Fibroblast of the aortic adventitia (primary cell): ENCODE measurements around the genes IP6K1, MON1A and HYAL3.

DNA sequence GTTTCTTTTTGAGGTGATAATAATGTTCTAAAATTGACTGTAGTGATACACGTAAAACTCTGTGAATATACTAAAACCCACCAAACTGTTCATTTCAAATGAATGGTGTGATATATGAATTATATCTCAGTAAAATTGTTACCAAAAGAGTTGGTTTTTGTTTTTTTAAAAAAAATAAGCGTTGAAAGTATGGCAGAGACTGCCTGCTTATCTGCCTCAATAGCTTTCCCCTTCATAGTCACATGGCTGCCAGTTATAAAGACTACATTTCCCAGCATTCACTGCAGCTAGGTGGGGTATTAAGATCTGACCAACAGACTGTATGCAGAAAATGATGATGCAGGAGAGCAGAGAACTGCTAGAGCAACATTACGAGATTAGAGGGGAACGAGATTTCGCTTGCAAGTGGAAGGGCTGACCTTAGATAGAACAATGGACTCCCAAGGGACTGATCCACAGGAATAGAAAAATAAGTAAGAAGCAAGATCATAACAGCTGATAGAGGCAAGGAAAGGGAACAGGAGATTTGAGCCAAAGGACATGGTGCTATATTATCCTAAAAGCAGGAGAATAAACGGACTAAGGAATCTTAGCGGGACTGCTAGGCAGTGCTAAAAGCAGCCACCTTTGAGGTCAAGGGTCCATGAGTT is 14.3 kb downstream of the RHOA start:
- CAGE, long polyA plus RNA = no peak

- CAGE, long polyA plus RNA = no peak
Observed at GRCh38 chr3:49498287-49498639, 28.2 kb downstream of the DAG1 start.

DNA sequence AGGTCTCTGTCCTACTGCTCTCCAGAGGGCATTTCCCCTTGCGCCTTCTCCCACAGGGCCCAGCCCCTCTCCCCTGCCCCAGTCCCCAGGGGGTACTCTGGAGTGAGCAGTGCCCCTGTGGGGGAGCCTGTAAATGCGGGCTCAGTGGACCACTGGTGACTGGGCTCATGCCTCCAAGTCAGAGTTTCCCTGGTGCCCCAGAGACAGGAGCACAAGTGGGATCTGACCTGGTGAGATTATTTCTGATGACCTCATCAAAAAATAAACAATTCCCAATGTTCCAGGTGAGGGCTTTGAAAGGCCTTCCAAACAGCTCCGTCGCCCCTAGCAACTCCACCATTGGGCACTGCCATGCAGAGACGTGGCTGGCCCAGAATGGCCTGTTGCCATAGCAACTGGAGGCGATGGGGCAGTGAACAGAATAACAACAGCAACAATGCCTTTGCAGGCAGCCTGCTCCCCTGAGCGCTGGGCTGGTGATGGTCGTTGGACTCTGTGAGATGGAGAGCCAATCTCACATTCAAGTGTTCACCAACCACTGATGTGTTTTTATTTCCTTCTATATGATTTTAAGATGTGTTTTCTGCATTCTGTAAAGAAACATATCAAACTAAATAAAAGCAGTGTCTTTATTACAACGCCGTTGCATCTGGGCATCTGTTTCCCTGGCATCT is 19.2 kb upstream of the BSN start:
- CAGE, long polyA plus RNA = no peak

DNA sequence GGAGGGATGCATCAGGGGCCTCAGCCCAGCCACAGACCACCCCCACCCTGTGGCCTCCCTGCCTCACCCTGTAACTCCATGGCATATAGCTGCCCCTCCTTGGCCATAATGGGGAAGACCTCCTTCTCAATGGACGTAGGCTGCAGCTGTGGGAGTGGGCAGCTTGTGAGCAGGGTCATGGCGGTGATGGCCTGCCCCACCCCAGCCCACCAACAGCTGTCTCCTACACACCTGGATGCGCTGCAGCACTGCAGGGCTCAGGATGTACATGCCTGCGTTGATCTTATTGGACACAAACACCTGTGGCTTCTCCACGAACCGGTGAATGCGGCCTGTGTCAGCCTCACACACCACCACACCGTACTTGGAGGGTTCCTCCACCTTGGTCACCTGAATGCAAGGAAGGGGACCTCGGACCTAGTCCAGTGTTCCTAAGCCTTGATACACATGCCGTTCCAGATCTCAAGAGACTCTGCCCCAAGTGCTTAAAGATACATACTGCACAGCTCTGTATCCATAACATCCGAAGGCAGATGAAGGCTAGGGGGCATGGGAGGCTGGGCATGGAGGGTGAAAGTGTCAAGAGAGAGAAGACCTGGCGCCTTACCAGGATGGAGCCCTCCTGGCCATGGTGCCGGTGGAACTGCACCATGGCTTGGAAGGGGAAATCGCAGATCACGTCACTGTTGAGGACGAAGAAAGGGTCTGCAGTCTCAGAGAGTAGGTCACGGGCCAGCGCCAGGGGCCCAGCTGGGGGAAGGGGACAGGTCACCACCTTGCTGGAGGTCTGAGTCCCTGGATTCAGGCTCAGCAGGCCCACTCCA is 1.2 kb downstream of the GMPPB start:
- CAGE, long polyA plus RNA = no peak

DNA sequence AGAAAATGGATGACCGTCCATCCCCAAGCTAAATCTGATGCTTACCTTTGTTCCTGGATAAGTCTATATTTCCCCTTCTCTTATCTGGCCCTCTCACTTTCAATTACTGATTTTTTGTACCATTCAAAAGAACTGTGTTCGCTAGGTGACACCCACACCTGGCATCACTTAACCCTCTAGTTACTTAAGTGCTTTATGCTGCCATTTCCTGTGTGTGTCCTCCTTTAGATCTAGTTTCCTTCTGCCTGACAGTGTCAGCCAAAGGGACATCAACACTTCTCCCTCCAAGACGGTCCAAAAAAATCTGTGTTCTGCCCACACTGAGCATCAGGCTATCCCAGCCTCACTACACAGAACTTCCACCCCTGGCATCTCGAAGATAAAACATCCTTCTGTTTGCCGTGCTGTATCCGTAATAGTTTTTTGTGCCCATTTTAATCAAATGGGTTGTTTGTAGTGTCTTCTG is 14.9 kb upstream of the GMPPB start:
- CAGE, long polyA plus RNA = no peak

DNA sequence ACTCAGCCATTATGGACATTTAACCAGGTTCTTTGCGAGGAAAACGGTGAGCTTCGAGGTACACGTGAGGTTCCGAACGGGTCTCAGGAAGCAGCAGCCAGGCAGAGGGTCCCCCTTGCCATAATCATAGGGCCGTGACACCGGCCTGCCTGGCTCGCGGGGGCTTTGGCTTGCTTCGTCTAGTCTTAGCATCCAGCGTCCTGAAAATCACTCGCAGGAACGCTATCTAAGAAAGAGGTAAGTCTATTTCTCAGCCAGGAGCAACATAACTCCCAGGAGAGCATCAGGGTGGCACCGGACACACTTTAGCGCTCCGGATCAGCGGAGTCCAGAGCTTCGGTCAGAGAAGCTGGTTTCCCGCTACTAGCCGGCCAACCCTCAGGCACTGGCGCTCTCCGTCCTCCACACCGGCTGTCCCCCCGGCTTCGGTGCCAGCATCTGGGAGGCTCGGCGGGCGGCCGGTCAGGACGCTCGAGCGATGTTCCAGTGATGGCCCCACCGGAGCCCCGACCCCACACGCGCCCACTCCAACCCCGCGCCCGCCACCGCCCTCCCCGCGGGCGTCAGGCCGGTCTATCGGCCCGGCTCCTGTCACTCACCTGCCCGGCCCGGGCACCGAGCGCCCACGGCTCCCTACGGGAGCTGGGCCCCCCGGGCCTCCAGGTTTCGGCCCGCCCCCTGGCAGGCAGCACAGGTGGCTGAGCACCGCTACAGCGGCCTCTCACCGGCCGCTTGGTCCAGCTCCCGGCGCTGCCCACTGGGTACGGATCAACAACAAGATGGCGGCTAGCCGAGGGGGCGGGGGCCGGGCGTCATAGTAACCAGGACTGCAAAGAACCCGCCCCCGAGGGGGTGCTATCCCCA is at the start of gene IP6K1:
Gene IP6K1 (minus strand): TSS at position 788 of the 864 bp plus-strand sequence.
- CAGE, long polyA plus RNA = no peak

GRCh38 chr3:49802623-49802777 is 561 bp upstream of the INKA1 start:
- CAGE, long polyA plus RNA = no peak

DNA sequence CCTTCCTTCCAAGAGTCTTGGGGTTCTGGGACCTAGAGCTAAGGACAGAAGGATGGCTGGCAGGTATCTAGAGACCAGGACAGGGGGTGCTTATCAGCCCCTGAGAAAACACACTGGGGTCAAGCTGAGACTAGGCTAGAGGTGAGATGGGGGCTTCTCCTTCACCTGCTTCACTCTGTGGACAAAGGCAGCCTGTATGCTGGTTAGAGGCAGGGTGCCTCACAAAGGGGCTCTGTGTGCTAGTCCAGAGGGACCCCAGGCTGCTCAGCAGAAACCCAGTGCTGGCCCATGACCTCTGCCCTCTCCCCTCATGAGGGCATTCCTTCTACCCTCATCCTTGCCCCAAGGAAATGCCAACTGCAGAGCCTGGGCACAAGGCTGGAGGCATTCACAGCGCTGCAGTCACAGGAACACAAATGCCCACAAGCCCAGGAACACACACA is 3.6 kb downstream of the INKA1 start:
- CAGE, long polyA plus RNA = no peak

DNA sequence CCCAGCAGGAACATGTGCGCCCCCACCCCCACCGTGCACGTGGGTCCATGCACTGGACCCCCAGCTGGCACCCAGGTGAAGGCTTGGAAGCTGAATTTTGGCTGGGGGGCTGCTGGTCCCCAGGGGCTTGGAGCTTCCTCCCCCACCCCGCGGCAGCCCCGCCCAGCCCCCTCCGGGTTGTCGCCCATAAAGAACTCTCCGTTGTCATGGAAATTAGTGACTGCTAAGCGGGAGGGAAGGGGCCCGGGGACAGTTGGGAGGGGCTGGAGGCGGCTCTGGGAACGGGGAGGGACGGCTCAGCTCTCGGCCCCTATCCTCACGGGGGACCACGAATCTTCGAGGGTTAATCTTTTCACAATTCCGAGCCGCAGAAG is 562 bp downstream of the CAMKV start:
- CAGE, long polyA plus RNA = no peak

GRCh38 chr3:49929210-49930413 is at the start of gene MON1A:
Gene MON1A, minus strand, starts transcription at chr3:49929811.
- CAGE, long polyA plus RNA = no peak

GRCh38 chr3:50012791-50013354 is 72.9 kb downstream of the RBM6 start:
- CAGE, long polyA plus RNA = no peak

DNA sequence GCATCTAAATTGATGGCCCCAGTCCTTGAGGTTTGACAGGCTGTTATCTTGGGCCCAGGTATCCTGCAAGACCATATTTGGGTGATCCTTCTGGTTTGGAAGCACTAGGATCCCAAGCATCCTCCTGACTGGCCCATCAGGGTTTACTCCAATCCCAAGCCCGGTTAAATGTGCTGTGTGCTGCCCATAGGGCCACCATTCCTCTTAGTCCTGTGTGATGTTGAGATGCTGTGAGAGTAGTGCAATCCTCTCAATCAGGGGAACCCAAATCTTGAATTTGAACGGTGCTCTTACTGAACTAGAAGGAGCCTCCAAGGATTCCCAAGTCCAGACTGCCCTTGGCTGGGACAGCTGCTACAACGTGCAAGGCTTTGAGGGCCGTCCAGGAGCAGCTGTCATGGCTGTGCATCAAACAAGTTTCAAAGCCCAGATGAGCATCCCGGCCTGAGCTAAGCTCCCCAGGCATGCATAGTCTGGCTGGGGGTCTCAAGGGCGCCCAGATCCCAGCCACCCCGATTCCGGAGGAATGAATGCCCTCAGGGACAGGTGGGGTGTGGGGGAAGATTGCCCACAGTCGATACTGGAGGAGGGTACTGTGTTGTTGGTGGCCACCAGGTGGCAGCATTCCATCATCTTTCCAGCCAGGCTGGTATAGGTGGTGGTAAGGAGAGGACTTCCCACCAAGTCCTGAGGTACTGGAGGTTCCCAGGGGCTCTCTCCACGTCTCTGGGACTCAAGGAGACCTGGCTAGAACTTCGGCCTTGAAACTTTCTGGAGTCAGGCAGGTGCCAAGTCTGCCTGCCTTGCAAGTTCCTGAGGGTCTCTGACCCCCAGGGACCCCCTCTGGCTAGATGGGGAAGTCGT is 32.6 kb downstream of the RBM5 start:
- CAGE, long polyA plus RNA = no peak

- CAGE, long polyA plus RNA = no peak
Observed at GRCh38 chr3:50122938-50123976, 31.9 kb upstream of the SEMA3F start.

DNA sequence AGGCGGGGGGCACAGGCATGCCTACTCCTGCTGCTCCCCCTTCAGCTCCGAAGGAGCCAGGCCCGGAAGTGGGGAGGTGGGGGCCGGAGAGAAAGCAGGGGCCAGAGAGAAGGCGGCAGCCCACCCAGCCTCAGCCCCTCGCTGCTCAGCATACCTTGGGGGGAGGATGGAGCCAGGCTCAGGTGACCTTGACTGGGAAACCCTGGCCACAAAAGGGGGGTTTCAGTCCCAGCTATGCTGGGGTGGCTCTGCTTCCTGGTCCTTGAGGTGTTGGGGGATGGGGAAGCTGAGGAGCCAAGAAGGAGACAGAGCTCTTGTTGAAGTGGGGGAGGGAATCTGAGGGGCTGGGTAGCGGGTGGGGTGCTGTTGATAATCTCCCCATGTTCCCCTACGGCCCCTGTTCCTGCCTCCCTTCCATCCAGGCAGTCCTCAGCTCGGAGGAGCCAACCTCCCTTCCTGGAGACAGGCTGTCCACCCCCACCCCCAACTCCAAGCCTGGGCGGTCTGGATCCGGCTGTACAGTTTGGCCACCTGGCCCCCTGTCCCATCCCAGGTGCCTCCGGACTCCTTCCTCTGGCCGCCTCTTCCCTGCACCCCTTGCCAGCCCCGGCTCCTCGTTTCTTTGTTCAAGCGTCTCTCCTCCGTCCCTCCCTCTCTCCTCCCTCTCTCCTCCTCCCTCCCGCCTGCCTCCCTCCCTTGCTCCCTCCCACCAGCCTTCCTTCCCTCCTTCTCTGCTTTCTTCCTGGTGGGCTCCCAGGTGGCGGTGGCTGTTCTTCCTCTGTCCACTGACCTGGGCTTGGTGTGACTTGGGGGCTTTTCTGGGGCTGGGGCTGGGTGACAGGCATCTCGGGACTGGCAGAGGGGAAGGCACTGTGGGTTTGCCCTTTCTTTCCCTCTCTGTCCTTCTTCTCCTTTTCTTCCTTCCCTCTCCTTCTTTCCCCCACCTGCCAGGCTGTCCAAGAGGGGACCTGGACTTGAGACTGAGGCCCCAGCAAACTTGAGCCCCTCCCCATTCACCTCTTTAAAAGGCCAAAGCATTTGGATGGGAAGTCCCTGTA is 1.9 kb downstream of the SEMA3F start:
- CAGE, long polyA plus RNA = no peak

DNA sequence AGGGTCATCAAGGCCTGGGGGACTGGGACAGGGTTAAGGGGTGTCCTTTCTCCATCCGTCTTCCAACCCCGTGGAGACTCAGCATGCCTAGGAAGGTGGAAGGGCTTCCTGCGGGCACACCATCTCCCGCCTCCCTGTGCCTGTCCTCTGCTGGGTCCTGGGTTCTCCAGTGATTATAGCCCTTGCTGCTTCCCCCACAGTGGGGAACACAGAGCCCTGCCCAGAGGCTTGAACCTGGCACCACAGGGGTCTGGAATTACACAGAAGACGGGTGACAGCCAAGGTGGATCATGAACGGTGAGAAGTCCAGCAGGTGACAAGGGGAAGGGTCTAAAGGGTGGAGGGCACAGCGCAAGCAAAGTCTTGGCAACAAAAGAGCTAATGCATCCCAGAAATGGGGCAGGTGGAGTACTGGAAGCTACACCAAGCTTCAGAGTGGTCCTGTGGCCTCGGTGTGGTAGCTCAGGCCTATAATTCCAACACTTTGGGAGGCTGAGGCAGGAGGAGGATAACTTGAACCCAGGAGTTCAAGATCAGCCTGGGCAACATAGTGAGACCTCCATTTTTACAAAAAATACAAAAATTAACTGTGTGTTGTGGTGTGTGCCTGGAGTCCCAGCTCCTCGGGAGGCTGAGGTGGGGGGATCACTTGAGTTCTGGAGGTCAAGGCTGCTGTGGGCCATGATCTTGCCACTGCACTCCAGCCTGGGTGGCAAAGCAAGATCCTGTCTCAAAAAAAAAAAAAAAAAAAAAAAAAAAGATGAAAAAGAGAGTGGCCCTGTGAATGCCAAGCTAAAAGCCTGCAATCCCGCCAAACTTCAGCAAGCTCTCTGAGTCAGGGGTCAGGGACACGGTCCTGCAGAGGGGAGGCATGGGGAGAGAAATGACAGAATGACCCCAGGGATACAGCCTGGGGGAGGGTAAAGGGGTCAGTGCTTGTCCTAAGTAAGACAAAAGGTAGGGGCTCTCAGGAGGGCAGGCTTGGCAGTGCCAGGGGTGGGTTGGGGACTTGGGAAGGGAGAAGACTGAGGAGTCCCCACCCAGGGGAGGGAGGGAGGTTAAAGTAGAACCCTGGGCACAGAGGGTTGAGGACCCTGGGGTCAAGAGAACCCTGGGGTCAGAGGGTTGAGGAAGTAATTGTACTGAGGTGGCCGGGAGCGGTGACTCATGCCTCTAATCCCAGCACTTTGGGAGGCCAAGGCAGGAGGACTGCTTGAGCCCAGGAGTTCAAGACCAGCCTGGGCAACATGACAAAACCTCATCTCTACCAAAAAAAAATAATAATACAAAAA is 5.7 kb upstream of the SEMA3B start:
- CAGE, long polyA plus RNA = no peak

DNA sequence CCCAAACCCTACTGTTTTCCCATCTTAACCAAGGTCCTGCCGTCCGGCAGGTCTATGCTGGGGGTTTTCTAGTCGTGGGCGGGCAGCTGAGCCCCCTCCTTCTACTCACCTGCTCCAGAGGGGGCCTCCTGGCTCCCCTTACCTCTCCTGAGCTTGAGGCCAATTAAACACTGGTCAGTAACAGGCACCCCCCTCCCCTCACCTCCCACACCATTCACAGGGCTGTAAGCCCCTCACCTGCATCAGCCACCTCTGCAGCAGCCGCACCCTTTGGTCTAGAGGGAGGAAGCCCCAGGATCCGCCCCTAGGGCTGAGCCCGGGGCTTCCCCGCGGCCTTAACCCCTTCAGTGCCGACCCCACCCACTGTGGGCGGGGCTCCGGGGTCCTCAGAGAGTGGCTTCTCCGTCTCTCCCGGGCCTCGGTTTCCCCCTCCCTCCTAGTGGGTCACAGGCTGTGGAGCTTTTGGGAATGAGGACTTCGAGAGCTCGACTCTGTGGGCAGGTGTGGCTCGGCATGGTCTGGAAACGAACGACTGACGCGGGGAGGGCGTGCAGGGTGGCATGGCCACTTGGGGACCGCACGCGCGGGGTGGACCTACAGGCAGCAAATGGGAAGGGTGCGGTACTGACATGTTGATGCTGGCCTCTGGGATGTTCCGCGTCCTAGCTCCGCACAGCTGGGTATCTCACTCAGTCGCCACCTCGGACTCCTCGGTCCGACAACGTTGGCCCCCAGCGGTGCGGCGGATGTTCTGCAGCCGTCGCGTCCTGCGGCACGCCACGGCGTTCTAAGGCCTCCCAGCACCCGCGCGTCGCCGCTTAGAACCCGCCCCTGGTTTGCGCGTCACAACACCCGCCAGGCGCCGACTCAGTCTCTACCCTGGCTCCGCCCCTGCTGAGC is at the start of gene HYAL3:
Gene HYAL3 (minus strand): TSS at position 822 of the 900 bp plus-strand sequence.
- CAGE, long polyA plus RNA = no peak

- CAGE, long polyA plus RNA = no peak
Observed at GRCh38 chr3:50333490-50334263, 5.7 kb upstream of the TUSC2 start.

- CAGE, long polyA plus RNA = no peak
Observed at GRCh38 chr3:50530233-50530989, 27.0 kb upstream of the CACNA2D2 start.

DNA sequence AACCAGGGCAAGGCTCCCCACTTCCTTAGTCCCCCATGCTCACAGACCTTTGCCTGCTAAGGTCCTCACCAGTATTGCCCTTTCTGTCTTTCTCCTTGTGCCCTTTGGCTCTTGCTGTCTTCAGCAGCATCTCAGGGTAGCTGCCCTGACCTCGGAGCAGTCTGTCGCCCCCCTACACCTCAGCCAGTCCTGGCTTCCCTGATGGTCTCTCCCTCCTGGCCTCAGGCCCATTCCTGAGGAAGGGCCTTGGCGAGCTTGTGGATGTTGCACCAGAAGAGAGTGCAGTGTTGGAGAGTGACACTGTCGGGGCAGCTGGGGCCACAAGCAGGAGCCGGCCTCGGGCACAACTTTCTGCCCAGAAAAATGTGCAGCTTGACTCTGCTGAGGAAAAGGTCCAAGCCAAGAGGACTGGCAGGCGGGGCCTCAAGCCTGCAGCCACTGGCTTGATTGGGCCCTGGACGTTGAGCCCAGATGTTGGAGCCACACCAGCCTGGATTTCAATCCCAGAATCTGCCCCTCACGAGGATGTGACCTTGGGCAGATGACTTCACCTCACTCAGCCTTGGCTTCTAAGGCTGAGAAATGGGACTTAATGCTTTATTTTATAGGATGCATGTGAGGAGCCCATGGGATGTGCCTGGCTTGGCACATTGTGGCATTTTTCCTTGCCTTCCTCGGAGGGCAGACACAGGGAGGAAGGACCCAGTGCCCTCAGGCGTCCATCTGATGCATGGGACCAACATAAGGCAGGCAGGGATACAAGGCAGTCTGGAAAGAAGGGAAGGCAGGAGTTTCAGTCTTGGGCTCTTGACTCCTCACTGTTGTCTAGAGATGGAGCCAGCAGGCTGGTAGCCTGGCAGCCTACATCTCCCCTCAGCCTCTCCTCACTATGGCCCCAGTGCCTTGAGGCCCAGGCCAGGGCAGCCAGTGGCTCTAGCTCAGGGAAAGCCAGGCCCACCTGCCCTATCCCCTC is 12.9 kb downstream of the HEMK1 start:
- CAGE, long polyA plus RNA = no peak

DNA sequence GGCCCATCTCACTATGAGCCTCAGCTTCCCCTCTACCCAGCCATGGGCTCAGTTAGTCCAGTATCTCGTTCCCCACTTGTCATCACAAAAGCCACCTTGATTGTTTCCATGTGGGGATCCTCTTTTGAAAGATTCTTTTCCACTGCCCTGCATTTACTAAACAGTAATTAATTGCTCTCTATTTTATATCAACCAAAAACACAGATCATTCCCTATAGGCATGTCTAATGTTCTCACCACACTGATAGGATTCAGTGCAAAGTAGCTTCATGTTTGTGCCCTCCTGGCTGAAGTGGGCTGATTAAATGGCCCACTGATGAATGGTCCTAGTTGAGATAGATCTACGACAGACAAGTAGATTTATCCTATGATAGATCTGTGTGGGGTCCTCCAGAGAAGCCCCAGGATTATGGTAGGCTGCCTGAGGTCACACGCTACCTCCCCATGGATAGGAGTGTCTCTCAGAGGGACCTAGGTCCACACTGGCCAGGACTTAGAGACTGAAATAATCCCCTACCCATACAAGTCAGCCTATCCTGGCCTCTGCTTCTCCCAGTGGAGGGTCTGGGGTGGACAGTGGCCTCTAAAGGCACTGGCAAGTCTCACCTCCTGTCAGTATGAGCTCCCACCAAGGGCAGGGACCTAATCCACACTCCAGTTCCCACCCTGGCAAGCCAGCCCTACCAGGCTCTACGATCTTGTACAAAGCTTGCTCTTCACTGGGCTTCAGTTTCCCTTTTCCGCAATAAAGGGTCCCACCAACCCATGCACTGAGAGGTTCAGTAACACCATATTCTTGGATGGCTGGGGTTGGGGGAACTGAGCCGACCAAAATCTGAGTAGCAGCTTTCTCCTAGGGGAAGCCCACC is 2.6 kb downstream of the CISH start:
- CAGE, long polyA plus RNA = no peak